Neural cell (in vitro differentiated cells): ENCODE measurements around the genes IFNL1, DYRK1B, ZNF546, AKT2 and PLD3.

GRCh38 chr19:39296333-39296628 is at the start of gene IFNL1:
Gene IFNL1 (plus strand): TSS chr19:39296407.
- RAMPAGE, long total RNA = no peak

DNA sequence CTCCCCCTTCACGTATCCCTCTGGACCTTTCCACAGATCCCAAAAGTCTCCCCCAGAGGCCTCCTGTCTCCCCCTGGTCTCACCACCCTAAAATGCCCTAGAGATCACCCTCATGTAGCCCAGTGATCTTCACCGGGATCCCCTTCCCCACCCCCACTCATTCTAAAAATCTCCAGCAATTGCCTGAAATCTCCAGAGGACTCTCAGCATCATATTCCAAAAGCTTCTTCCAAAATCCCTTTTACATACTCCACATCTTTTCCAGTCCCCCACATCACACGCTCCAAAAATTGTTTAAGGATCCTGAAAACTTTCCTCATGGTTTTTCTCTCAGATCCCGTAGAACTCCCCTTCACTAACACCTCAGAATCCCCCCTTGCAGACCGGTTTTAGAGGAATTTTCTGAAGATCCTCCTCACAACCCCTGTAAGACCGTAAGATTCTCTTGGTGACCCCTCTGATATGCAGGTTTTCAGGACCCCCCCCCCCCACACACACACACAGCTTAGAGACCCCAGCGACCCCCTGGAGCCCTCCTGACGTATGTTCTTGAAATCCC is 1.4 kb downstream of the SAMD4B start:
- RAMPAGE, long total RNA = no peak

DNA sequence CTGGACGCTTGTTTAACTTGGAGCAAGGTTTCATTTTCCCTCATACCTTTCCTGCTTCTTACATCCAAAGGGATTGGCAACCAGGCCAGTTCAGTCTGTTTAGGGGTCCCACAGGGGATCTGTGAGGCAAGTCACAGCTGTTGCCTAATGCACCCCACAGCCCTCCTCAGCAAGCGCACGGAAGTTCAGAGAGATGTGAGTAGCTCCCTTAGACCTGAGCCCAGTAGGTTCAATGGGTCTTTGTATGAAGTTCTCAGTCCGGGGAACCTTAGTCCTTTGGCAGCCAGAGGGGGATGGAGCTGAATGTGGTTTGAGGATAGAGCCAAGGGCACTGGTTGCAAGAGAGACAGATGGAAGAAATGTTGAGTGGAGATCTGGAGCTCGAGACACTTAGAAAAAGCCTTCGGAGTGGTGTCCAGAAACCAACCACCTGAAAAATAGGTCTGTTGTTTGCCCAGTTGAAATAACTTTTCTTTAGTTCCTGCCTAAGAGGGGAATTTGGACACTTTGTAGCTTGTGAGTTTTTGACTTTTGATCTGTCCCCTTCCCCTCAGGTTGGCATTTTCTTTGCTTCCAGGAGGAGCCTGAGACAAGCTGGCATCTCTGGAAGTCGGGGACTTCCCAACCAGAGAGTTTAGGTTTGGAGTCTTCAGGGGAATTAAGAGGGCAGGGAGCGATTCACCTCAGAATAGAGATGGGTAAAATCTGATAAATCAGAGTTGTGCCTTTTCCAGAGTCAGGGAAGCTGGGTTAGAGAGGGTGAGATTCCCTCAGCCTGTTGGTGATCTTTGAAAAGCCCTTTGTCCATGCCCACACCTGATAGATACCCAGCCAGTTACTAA is 13.3 kb downstream of the SAMD4B start:
- RAMPAGE, long total RNA = no peak

GRCh38 chr19:39388280-39389469 is 2.2 kb downstream of the PAF1 start:
- RAMPAGE, long total RNA = no peak

GRCh38 chr19:39403406-39404488 is 2.9 kb upstream of the ZFP36 start:
- RAMPAGE, long total RNA = no peak

- RAMPAGE, long total RNA = no peak
These were observed 1.9 kb downstream of the ZFP36 start for GRCh38 chr19:39408289-39409303.

GRCh38 chr19:39416516-39417068 is 4.1 kb downstream of the PLEKHG2 start:
- RAMPAGE, long total RNA = no peak

- RAMPAGE, long total RNA = no peak
These were observed 12.3 kb downstream of the SUPT5H start for GRCh38 chr19:39457523-39458242.

GRCh38 chr19:39459144-39459607 is 13.8 kb downstream of the SUPT5H start:
- RAMPAGE, long total RNA = no peak

DNA sequence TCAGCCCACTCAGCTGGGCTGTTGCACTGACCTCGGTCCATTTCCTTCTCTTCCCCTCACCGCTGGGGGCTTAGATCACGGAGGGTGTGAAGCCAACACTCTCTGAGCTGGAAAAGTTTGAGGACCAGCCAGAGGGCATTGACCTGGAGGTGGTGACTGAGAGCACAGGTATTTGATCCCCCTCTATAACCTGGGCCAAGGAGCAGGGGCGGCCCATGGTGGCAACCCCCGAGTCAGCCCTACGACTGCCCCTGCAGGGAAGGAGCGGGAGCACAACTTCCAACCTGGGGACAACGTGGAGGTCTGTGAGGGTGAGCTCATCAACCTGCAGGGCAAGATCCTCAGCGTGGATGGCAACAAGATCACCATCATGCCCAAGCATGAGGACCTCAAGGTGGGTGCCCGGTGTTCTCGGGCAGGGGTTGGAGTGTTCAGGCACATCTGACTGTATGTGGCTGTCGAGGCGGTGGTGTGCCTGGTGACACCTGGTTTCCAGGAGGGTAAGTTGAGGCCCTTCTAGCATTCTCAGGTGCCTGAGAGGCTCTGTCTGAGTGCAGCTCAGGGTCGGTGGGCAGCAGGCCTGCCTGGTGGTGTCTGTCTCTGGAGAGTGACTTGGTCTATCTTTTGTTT is 11.5 kb upstream of the TIMM50 start:
- RAMPAGE, long total RNA = no peak

DNA sequence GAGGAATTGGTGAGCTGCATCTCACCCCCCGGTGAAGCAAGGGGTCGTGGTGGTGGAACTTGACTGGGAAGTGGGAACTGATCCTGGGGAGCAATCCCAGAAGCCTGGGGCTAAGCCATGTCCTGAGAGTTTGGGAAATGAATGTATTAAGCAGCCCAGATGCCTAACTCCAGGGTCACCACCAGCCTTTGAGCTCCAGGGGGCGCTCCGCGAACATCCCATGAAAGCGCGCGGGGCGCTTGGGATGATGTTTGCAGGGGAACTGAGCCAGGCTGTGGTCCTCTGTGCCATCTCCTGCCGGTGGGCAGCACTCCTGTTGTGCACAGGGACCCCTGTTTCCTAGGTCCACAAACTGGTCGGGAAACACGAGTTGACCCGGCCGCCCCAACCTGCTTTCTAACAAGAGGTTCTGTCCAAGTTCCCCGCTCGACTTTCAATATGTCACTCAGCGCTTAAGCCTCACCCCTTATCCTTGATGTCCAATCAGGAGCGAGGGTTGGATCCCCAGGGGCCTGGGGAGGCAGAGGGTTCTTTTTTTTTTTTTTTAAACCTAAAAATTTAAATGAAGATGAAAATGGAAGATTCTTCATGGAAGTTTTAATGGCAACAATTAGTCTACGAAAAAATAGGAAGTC is 14.4 kb downstream of the LEUTX start:
- RAMPAGE, long total RNA = no peak

DNA sequence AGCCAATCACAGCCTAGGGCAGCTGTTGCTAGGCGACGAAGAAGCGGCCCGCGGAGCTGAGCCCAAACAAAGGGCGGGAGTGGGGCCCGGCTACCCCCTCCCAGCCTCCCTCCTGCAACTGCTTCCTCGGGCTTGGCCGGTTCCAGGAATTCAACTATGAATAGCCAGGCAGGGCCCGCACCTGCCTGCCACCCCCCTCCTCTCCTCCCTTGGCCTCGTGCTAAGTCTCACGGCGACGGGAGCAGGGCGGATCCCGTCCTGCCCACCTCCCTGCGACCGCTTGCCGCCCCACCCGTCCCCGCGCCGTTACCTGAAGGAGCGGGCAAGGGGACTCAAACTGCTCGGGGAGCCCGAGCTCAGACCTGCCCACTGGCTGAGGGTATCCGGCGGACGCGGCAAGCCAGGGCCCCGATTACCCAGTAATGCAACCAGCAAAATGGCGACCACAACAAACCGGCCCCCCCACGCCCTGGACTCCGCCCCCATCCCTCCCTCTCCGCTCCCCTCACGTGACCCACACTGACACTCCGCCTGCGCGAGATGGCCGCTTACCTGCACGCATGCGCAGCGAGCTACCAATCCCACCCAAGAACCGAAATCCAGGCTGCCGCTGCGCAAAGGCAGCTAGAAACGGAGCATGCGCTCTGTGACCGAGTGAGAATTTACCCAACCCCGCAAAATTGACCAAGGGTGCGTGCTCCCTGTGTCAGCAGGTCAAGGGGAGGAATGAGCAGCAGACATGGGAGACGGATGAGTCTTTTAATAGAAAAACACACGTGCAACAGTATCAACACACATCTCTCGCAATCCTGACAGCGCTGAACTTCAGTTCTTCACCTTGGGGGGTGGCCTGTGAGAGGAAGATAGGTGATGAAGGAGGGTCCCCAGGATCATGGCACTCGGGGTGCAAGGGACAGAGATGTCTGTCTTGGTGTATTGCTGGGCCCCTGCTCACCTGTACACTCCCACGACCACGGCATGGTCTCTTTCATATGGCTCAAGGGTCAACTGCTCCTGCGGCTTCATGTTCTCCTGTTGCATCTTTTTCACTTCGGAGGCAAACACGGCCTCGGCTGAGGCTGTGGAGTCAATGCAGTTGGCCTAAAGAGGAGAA is at the start of gene DYRK1B:
DYRK1B (minus strand) TSS at position 450 of the 1,114 bp plus-strand sequence.
- RAMPAGE, long total RNA = no peak

GRCh38 chr19:39858508-39859045 is 12.4 kb upstream of the FBL start:
- RAMPAGE, long total RNA = no peak

GRCh38 chr19:39934465-39934759 is 36.6 kb upstream of the PSMC4 start:
- RAMPAGE, long total RNA = no peak

GRCh38 chr19:39935992-39936341 is 35.0 kb upstream of the PSMC4 start:
- RAMPAGE, long total RNA = no peak

GRCh38 chr19:39937161-39937514 is 33.8 kb upstream of the PSMC4 start:
- RAMPAGE, long total RNA = no peak

DNA sequence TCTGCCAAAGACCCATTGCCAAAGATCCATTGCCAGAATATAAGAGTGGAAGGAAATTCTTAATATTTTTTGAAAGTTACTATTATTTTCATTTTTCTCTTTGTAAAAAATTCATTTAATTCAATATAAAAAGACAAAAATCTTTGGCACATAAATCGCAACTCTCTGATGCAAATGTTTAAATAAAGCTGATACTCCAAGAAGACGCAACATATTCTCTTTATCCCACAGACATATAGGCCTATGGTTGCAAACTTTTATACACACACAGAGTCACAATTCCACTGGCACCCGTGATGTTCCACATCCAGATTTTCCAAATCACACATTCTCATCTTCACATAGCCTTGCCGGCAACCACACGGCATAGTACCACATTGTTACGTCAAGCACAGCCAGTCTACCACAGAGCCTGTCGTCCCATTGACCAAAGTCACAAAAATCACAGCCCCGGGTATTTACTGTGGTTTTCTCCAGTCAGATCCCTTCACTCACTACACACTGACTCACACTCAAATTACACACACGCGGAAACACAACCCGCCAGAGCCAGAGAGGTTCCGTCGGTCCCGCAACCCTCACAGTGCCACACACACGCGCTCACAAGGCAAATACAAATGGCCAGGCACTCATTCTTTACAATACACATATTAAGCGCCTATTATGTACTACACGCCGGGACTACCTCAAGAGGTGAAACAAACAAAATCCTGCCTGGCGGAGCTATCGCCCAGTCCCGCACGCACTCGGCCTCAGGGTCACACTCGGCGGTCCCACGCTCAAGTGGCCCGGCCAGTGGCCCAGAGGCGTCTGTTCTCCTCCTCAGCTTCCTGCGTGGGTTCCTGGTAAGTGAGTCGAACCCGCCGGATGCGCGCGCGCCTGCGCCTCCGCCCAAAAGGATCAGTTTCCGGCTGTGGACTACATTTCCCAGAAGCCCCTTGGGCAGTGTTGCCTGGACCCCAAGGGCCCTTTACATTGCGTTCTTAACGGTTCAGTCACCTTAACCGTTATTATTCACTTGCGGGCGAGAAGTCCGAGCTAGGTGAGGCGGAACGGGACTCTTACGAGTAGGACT is at the start of gene ZNF546:
ZNF546 (plus strand) TSS at position 945 of the 1,075 bp plus-strand sequence.
- RAMPAGE, long total RNA = start-site peak on the plus strand centred at position 972 of the sequence, 63 bp wide, 148 and 187 reads in 2 replicates

DNA sequence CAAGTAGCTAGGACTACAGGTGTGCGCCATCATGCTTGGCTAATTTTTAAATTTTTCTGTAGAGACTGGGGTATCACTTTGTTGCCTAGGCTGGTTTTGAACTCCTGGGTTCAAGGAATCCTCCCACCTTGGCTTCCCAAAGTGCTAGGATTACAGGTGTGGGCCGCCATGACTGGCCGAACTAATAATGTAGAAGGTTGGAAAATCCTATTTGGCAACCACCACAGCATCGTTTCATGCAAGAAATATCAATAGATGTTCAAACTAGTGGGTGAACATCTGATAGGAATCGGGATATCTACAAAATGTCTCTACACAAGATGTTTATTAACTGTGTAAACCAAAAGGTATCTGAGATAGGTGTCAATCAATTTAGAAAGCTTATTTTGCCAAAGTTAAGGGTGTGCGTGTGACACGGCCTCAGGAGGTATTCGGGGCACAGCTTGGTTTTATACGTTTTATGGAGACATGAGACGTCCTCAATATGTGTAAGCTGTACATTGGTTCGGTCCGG is 1.5 kb upstream of the CCNP start:
- RAMPAGE, long total RNA = no peak

- RAMPAGE, long total RNA = start-site peak on the minus strand at chr19:40285235-40285357, 1,200 and 483 reads in 2 replicates; start-site peak on the plus strand at chr19:40285694-40285804, 7 and 12 reads in 2 replicates
These were observed at the start of gene AKT2 for GRCh38 chr19:40285003-40285927. Gene AKT2 (minus strand): TSS chr19:40285345.

DNA sequence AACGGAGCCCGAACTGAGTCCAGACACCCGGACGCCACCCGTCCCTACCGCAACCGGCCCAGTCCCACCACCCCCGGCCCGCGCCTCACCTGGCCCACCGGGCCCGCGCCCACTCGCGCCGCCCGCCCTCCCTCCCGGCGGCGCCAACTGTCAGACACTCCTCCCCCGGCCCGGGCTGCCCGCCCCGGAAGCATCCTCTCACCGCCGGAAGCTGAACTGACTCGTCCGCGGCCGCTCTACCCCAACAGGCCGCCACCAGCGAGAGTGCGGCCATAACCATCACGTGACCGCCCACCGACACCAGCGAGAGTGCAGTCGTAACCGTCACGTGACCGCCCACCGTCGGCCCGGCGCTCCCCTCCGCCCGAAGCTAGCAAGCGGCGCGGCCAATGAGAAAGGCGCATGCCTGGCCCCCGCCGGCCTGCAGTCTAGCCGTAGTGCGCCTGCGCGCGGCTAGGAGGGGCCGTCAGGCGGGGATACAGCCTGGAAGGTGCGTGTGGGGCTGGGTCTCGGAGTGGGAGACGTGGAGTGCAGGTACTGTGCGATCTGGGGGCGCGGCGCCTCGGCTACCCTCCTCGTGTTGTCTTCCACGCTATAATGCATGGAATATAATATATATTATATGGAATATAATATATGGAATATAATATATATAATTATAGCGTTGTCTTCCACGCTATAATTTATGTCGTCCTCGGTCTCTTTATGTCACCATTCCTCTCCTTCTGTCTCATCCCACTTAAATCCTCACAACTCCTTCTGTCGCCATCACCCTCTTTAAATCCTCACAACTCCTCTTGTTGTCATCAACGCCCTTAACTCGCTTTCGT is at the start of gene PLD3:
PLD3 (plus strand) TSS at position 461 of the 830 bp plus-strand sequence.
- RAMPAGE, long total RNA = start-site peak on the minus strand centred at position 141 of the sequence, 63 bp wide, 87 and 203 reads in 2 replicates; start-site peak on the plus strand centred at position 420 of the sequence, 186 bp wide, 1,539 and 2,186 reads in 2 replicates